Right common carotid artery plus branches (tissue), 1 donor: ENCODE data around the genes TNNI2 and CD81.

- PRO-cap: no peak
Measured at GRCh38 chr11:1605863-1606255, 2.4 kb downstream of the KRTAP5-3 start.

DNA sequence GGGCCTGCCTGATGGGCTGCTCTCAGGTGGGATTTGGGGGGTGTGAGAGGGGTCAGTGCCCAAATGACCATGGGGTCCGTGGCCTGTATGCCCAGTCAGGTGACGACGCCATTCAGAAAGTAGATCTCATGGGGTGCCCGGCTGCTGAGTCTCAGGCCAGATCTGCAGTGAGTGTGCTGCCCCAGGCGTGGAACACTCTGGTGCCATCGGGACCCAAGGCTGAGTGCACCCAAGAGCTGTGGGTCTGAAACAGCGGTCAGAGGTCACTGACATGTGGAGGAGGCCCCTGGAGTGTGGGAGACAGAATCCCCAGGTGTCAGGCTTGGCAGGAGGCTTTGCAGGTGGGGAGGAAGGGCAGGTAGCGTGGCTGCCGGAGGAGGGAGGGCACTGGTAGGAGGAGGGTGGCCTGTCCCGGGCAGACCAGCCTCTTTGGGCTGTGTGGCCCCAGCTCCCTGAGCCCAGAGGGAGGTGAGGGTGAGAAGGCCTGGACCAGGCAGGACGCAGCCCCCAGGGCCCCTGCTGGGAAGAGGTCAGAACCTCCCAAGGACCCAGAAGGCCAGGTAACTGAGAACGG is 31.7 kb upstream of the KRTAP5-6 start:
- PRO-cap: no peak

- PRO-cap: no peak
Measured at GRCh38 chr11:1743553-1744492, 6.6 kb downstream of the IFITM10 start.

- PRO-cap: no peak
Measured at GRCh38 chr11:1751246-1751523, 790 bp upstream of the IFITM10 start.

GRCh38 chr11:1756203-1756806 is 5.9 kb upstream of the IFITM10 start:
- PRO-cap: no peak

DNA sequence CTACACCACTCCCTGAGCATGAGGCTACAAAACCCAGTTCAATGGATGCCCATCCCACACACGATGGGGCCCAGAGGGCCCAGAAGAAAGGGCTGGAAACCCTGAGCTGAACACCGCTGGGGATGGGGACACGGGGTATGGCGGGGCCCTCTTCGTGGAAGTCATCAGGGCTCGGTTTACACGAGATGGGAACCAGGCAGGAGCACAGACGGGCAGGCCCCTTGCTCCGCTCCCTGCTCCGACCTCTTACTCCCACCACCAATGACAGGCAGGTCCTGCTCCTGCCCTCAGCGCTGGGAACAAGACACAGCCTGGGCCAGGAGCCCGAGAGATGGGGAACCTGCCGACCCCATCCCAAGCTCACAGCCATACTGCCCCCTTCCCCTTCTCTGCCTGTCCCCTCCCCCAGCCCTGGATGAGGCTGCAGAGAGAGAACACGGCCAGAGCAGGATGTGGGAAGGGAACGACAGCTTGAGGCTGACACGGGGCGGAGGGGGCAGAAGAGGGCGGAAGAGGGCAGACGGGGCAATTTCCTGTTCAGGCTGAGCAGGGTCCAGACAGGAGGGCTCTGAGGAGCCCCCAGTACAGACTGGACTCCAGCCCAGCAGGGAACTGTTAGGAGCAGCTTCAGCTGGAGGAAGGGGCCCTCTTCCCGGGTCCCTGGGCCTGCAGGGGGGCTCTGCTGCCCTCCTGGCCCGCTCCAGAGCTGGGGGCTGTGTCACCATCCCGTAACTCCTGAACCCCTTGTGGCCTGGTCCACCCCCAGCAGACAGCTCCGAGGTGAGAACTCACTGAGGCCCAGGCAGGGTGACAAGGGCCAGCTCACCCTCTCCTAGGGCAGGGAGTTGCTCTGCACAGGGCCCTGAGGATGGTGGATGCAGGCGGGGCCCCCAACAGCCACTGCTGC is 5.9 kb downstream of the CTSD start:
- PRO-cap: no peak

DNA sequence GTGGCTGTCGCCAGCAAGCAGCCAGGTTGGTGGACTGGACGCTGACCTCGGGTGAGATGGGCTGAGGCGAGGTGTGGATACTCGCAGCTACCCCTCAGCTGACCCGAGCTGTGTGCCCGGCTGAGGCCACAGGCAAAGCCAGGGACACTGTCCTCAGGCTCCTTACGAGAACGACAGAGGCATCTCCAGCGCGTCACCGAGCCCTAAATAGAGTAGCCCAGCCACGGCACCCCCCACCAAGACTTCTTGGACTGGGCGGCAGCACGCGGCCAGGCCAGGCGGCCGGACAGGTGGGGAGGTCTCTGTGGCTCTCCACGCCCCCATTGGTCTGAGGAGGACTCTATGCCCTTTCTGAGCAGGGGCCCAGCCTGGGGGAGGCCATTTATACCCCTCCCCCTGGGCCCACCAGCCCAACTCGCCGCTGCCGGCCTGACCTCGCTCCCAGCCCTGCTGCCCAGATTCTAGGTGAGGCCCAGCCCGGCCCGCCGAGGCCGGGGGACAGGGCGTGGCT is at the start of gene TNNI2:
TNNI2 (plus strand) TSS at position 413 of the 511 bp plus-strand sequence.
- PRO-cap: no peak

DNA sequence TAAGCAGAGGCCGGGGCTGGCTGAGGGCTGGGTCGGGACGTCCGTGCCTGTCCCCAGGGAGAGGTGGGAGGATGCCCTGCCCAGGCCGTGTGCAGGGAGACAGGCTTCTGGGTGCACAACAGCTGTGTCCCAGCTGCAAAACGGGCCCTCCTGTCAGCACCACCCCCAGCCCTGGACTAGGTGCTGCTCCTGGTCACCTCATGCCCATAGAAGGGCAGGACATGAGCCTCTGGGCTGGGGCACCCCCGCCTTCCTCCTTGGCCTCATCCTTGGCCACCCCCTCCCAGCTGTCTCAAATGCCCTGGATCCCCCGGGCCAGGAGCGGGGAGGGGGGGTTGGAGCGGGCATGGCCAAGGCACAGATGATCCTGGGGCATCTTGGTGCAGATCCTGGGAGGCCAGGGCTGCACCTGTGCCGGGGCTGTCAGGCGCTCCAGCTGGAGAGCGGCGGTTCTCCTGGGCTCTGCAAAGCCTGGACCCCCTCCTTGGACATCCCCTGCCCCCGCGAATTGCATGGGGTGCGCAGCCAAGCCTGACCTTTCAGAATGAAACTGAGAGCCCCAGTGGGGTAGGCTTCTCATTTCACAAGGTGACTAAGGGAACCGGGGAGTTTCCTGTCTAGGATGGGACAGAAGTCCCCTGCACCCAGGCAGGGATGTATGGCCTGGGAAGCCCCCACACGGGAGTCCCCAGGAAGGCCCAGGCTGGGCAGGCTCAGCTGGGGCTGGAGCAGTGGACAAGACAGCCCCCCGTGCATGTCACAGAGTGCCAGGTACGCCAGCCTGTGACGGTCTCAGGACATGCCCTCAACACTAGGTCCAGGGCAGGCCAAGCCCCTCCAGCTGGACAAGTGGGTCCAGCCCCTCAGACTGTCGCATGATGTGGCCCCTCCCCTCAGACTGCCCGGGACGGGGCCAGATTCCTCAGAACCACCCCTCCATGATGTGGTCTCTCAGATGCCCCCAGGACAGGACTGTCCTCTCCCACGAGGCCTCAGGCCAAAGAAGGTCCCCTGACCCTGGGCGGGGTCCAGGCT is 2.0 kb downstream of the LSP1 start:
- PRO-cap: no peak

- PRO-cap: no peak
Measured at GRCh38 chr11:1864578-1865303, 11.9 kb downstream of the LSP1 start.

DNA sequence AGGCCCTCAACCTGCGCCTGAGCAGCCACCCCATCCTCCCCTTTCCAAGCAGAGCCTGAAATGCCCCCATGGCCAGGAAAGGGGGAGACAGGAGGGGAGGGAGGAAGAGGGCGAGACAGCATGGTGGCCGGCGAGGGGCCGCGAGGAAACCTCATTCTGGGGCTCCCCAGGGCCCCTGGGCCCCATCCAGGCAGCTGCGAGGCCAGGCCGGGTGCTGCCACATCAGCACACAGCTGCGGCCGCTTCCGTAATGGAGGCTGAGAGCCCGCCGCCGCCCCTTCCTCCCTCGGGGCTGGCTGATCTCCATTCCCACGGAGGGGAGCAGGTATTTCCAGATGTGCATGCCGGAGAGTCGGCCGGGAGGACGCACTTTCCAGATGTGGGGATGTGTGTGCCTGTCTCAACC is 10.0 kb downstream of the PRR33 start:
- PRO-cap: no peak

GRCh38 chr11:1916864-1917599 is 2.5 kb upstream of the TNNT3 start:
- PRO-cap: no peak

- PRO-cap: no peak
Measured at GRCh38 chr11:1920323-1921622, 1.3 kb downstream of the TNNT3 start.

DNA sequence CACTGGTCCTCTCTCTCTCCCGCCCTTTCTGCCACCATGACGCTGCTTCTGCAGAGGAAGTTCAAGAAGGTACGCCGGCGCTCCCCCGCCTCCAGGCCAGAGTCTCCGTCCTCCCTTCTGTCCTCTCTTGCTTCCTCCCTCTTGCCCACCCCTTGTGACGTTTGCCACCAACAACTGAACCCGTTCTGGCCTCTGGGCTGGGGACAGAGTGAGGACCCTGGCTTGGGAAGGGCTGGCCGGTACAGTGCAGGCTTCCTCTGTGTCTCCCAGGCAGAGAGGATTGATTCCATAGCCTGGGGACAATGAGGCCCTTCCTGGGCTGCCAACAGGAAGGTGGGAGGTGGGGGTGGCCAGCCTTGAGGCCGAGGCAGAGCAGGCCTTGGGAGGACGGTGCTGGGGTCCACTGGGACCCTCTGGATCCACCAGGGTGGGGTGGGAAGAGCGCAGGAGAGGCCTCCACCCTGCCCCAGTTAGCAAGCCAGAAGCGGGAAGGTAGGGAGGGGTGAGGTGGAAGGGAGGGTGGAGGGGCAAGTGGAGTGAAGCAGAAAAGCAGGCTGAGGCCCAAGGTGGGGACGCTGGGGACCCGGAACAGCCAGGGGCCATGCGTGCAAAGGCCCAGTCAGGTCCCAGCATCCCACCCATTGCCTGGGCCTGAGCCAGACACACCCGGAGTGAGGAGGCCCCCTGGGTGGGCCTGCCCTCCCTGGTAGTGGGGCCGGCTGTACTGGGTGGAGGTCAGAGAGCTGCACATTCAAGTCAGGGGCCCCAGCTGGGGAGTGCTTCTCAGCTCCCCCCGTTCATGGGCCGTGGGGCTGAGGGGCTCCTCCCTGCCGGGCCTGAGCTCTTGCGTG is 7.4 kb downstream of the TNNT3 start:
- PRO-cap: no peak

DNA sequence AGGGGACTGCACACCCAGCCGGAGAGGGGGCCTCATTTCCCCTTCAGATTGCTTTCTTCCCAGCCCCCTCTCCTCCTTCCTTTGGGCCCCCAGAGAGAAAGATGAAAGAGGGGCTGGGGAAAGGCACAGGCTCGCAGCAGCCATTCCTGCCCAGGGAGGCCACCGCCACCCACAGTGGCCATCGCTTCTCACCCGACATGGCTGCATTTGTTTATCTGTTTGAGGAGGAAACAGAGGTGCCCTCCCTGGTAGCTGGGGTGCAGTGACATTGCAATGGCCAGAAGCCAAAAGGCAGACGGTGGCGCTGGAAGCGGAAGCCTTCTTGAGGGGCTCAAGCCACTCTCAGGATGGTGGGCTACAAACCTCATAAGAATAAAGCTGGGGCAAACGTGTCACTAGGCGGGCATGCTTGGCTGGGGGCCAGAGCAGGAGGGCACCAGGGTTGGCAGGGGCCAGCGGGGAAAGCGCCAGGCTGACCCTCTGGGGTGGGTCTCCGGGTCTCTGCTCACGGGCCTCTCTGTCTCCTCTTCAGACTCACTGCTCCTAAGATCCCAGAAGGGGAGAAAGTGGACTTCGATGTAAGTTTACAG is 12.5 kb downstream of the TNNT3 start:
- PRO-cap: no peak

GRCh38 chr11:1966505-1966899 is 19.4 kb downstream of the MRPL23 start:
- PRO-cap: no peak

DNA sequence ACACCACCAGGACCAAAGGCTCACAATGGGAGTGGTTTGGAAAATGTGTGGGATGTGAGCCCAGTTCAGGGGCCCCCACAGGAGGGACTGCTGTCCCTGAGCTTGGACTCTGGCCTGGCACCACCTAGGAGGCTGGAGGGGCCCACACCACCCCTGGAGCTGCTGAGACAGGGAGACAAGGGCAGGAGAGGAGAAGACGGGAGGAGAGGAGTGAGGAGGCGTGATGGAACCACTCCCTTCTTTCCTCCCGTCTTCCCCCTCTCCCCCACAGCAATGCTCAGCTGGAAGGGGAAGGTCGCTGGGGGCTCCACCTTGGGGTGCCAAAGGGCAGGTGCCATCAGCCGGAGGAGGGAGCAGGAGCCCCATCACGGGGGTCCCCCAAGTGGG is 5.2 kb downstream of the IGF2 start:
- PRO-cap: no peak

- PRO-cap: no peak
Measured at GRCh38 chr11:2166110-2166511, 5.1 kb upstream of the INS start.

GRCh38 chr11:2203136-2203798 is 31.7 kb upstream of the TH start:
- PRO-cap: no peak

- PRO-cap: unidirectional peak, plus-strand start at chr11:2377314
Measured at GRCh38 chr11:2376958-2377848, at the start of gene CD81. TSS of gene CD81 (plus strand) at chr11:2377310.

DNA sequence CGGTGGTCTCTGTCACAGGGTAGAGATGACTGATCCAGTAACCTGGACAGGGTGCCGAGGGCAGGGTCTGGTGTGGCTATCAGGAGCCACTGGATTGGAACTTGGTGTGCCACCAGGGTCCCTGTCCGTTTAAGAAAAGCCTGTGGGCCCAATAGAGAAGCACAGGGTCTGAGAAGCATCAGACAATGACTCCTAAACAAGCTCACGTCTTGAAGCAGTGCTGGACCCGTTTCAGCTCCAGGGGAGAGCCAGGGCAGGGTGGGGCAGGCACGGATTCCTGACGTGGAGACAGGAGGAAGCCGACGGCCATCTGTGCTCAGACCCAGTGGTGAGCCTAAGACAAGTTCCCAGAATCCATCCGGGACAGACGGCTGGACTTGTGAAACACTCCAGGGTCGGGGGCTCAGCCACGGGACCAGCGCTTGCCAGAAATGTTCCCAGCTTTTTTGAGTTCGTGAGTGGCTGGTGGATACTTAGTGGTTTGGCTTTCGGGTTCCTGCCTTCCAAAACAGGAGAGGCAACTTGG is 160.6 kb downstream of the CDKN1C start:
- PRO-cap: no peak